Neural progenitor cell (in vitro differentiated cells): ENCODE data around the genes SEC22A and HACD2.

- RAMPAGE, long total RNA, result no peak
These were observed at the start of gene SEC22A for GRCh38 chr3:123201137-123202081. TSS of gene SEC22A (plus strand) at chr3:123201943.

DNA sequence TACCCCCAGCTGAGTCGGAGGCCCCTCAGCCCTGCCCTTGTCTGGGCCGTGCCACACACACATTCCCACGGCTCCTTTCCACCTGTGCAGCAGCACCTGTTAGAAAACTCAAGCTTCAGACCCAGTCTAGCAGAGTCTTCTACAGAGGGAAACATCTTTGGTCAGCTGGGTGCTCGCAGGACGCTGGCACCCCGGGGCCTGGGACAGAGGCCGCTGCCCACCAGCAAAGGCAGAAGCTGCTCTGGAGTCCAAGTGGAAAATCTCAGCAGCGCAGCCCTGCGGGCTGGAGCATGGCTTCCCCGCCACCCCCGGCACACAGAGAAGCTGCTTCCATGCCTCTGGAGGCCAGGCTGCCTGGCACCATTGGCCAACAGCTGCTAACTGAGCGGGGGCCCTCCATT lies 82.5 kb downstream of the SEC22A start:
- RAMPAGE, long total RNA, result no peak

DNA sequence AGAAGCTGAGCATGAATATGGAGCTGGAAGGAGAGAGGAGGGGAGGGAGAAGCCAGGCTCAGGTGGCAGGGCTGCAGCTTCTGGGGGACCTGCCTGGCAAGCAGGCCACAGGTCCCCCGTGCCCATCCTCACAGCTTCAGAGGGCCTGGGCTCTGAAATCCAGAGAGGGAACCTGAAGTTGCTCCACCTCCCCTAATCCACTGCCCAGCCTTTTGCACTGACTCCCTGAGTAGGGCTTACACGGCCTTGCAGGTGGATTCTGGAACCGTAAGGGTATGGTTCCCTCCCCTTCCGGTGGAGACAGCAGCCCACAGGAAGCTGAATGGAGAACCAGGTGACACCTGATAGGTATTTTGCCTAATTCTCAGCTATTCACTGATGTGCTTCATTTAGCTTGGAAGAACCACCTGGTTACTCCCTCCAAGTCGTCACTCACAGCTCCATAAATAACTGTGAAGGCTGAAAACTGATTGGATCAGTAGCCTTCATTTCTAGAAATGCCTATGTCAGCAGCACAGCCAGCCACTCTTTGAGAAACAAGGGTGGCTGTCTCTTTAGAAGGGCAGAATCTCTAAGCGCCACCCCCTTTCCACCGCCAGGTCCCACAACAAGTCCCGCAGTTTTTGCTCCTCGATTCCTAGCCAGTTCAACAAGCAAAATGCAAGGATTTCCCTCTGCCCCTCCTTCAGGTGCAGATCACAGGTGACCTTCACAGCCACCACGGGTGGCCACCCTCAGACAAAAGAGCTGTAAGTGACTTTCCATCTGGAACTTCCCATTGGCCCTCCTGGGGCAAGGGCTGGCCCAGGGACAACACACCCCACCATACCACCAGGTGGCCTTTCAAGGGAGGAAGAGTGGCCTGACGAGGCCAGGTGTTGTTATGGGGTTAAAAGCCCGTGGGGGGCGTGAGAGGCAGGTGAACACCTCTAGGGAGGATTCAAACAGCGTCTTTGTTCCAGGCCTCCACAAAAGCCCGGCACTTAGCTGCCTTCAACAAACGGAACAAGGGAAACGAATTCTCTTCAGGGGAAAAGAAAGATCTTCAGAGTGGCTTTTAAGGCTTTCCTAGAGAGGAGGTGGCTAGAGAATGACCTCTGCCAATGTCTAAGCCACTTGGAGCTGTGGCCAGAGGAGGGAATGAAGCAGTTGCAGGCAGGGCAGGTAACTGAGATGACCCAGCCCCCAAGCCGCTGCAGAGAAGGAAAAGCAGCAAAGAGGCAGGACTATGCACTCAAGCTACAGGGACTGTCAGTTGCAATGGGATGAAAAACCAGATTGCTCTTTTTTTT lies 113.0 kb downstream of the SEC22A start:
- RAMPAGE, long total RNA, result no peak

DNA sequence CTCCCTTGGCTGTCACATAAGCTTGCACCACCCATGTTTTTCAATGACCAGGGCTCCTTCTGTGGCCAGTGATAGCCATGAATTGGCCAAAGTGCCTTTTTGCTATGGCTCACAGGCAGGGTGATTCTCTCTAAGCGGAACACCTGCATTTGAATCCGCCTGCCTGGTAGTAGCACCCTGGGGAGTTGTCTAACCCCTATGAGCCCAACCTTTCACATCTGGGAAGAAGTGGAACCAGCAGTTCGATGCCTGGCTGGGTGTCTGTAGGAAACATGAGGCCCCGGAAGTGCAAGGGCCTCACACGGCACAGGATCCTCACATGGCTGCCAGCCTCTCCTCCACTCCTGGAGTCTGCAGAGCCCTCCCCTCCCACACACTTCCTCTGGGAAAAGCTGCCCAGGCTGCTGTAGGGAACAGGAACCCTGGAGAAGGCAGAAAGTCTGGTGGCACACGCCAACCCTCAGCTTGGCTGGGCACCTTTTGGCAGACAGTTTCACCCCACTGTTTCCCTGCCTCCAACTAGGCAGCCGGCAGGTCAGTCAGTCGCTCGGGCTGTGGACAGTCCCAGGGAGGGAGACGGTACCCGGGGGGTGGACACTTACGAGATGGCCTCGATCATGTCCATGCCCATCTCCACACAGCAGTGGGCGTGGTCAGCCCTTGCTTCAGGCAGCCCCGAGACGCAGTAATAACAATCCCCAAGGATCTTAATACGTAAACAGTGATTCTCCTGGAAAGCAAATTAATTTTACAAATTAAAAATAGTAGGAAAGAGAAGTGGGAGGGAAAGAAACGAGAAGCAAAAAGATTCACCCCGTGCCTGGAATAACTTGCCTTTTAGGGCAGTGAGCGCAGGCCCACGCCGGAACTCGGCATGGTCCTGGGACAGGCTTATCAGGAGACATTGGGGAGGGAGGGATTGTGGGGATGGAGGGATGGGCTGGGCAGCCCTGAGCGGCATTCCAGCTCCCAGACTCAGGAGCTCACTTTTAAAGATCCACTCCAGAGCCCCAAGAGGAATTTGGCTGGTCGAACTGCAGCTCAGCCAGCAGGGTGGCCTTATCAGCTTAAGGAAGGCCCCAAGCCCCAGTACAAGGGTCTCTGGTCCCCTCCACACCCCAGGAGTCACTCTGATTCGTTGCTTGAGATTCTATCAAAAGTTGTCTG lies 118.2 kb downstream of the ADCY5 start:
- RAMPAGE, long total RNA, result no peak

GRCh38 chr3:123346610-123347281 lies 102.1 kb downstream of the ADCY5 start:
- RAMPAGE, long total RNA, result no peak

- RAMPAGE, long total RNA, result no peak
These were observed 65.6 kb downstream of the ADCY5 start for GRCh38 chr3:123383036-123383956.

DNA sequence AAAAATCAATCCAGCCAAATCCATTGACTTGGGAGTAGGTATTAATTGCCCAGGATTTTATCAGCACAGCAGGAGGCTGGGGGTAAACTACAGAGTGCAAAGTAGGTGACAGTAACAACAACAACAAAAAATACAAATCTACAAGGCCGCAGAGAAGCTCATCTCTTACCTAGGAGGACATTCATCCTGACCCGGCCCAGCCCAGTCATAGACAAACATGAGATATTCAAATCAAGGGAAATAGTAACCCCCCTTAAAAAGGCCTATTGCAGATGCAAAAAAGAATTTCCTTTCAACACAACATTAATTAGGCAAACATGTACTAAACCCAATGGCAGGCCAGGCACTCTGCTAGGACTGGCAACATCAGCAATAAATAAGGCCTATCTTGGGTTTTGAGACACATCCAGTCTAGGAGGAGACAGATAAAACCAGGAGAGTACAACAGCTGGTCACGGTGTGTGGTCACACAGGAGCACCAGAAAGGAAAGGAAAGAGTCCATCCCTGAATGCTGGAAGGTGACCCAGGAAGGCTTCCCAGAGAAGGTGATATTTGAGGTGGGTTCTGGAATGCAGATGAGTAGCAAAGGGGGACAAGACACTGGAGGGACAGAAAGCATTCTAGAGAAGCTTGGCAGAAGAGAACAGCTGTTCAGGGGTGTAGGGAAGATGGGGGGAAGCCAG lies 61.3 kb downstream of the ADCY5 start:
- RAMPAGE, long total RNA, result no peak

- RAMPAGE, long total RNA, result no peak
These were observed 57.7 kb downstream of the ADCY5 start for GRCh38 chr3:123391171-123391657.

GRCh38 chr3:123445823-123446420 lies 3.0 kb downstream of the ADCY5 start:
- RAMPAGE, long total RNA, result no peak

- RAMPAGE, long total RNA, result no peak
These were observed 972 bp upstream of the ADCY5 start for GRCh38 chr3:123449526-123450597.

DNA sequence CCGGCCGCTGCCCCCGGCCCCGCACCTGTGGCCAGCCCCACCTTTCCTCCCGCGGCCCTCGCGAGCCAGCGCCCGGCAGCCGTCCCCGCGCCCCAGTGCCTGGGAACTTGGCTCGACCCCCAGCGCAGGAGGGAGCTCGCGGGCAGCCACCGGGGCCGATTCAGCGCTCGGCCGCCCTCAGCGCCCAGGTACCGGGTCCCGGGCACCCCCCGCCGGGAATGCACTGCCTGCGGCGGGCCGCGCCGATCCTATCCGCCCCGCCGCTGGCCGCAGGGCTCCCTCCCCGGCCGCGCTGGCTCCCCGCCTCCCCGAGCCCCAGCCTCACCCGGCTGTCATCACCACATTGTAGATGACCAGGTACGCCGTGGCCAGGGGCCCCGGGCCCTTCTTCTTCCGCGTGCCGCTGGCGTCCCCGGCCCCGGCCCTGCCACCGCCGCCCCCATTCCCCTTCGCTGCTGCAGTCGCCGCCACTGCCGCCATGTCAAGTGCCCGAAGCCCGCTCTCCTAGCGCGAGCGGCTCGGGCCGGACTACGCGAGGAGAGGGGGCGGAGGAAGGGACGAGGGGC lies at the start of gene HACD2:
Gene HACD2 (minus strand): TSS at position 506 of the 566 bp plus-strand sequence.
- RAMPAGE, long total RNA, result no peak

- RAMPAGE, long total RNA, result no peak
These were observed 2.1 kb upstream of the HACD2 start for GRCh38 chr3:123586852-123587476.

- RAMPAGE, long total RNA, result no peak
These were observed 105.2 kb downstream of the MYLK start for GRCh38 chr3:123779028-123779334.

DNA sequence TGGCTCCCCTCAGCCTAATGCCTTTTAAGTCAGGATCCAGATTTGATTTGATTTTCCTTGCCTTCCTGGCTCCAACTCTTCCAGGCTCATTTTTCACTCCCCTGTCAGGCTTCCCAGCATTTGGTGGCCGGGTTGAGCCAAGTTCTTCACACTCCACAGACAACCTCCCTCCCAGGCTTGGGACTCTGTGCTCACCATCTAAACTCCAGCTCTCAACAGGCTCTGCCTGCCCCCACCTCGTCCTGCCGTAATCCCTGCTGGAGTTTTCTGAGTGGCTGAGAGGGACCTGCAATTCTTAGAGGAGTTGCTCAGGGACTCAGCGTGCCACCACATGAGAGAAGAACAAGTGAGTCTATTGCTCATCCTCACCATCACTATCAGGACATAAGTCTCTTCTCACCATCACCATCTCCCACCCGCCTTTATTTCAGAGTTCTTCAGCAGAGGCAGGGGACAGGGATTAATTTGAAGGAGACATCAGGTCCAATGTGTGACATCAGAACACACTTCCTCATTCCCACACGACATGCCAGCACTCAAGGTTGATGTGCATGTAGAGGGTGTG lies 104.7 kb downstream of the MYLK start:
- RAMPAGE, long total RNA, result no peak

- RAMPAGE, long total RNA, result no peak
These were observed 1.8 kb downstream of the KALRN start for GRCh38 chr3:124034865-124035384.

DNA sequence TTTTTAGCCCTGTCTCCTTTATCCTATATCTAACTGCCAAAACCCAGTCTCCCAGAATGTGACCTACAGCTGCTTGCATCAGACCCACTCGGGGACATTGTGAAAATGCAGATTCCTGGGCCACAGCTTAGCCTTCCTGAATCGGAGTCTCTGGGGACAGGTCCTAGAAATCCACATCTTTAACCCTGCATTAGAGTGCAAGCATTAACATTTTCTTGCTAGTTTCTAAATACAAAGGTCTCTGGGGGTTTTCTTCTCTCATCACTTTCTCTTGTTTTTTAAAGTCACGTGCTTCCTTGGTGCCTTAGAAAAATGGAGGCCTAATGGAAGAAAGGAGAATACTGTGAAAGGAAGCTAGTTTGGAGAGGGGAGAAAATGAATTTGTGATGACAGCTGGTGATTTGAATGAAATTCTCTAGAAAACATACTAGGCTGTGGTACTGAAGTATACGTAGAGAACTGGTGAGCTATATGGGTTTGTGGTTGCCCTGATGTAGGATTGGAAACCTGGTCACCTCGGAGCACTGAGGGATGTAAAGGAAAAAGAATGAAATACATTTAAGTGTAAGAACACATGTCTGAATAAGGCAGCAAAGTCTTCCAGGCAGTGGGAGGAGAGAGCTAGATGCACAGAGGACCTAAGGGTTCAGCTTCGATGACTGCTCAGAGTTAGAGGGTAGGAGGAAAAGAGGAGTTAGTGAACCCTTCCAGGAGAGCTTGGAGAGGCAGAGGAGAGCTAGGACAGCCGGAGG lies 29.4 kb downstream of the KALRN start:
- RAMPAGE, long total RNA, result no peak

GRCh38 chr3:124066826-124067769 lies 33.9 kb downstream of the KALRN start:
- RAMPAGE, long total RNA, result no peak

DNA sequence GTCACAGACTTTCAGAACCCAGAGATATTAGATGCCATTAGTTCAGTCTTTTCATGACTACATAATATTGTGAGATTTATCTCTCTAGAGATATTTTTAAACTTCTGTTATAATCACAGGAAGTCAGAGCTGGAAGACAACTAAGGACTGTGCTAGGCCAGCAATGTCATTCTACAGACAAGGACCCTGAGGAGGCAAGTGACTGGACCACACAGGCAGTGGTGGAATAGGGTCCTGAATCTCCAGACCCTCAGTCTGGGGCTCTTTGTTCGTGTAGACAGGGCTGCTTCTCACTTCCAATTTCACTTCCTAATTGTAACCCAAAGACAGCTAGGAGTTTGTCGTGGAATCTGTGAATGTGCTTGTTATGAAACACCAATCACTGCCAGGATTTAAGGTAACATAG lies 123.9 kb downstream of the KALRN start:
- RAMPAGE, long total RNA, result no peak

DNA sequence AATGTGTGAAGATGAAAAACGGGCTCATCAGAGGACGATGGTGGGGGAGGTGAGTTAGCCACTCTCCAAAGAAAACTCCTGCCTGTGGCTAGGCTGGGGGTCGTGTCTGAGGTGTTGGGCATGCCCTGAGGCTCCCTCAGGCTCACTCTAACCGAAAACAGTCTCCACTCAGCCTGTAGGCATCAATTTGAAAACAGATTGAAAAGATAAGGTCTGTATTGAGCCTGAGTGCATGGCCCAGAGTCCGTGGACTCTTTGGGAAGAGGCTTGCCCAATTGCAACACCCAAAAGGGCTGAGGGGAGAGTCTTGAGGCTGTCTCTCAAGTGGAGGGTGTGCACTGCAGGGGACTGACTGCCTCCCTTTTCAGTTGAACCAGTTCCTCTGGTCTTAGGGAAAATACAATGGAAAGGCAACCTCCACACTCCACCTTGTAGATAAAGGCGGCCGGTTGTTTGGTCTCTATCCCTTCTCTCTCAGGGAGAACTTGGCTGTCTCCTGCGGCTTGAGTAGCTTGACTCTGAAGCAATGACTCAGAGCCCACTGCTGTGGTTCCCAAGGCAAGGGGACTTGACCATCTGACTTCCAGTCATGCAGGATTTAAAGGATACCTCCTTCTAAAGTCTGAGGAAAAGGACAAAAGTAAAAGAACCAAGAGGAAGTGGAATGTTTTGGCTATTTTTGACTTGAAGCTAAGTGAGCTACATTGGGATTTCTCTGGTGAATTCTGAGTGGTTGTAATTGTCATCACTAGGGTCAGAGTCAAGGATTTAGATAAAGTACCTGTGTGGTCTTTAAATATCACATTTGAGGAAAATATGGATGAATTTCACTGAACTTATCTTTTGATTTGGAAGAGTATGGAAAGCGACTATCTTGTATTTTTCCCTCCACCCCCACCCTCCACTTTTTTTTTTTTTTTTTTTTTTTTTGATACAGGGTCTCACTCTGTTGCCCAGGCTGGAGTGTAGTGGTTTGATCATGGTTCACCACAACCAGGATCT lies 143.2 kb upstream of the UMPS start:
- RAMPAGE, long total RNA, result no peak

GRCh38 chr3:124599259-124599671 lies 131.0 kb upstream of the UMPS start:
- RAMPAGE, long total RNA, result no peak